Camera-type eye (tissue), 1 donor: ENCODE results near the genes LAMB1, SMIM30 and PPP1R3A.

GRCh38 chr7:107919676-107920518 lies 28.9 kb downstream of the DLD start:
- RAMPAGE, long total RNA, result no peak

DNA sequence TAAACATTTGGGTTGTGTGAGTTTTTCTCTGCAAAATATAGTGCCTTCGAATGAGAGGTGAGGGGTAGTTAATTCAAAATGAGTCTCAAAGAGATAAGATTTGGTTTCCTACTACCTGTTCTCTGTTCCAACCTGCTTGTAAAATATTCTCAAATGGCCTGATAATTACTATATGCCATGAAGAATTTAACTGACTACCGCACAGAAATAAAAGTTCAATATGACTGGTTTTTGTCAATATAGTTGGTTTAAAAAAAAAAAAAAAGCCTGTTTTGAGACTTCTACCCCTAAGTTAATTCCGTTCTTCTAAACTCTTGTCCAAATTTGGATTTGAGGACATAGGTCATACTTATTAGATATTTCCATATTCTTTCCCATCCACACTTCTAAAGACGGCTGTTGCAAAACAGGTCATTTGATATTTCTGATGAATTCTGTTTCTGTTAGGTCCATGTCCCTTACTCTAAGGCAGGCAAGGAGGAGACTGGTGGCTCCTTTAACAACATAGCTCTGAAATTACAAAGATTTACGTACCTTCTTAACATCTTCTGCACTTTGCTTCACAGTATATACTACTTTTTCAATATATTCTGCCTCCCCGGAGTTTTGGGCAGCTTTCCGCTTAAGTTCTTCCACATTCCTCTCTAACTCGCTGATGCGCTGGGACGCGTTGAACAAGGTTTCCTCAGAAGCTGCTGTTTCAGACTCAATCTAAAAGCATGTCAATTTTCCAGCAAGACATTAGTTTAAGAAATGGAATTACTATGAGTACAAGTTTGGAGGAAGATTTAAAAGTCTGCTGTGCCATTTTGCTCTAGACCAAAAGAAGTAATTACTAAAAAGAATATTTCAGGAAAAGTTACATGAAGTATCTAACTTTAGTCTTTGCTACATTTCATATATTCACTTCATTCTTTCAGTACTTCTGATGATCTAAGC lies 34.9 kb downstream of the DLD start:
- RAMPAGE, long total RNA, result no peak

DNA sequence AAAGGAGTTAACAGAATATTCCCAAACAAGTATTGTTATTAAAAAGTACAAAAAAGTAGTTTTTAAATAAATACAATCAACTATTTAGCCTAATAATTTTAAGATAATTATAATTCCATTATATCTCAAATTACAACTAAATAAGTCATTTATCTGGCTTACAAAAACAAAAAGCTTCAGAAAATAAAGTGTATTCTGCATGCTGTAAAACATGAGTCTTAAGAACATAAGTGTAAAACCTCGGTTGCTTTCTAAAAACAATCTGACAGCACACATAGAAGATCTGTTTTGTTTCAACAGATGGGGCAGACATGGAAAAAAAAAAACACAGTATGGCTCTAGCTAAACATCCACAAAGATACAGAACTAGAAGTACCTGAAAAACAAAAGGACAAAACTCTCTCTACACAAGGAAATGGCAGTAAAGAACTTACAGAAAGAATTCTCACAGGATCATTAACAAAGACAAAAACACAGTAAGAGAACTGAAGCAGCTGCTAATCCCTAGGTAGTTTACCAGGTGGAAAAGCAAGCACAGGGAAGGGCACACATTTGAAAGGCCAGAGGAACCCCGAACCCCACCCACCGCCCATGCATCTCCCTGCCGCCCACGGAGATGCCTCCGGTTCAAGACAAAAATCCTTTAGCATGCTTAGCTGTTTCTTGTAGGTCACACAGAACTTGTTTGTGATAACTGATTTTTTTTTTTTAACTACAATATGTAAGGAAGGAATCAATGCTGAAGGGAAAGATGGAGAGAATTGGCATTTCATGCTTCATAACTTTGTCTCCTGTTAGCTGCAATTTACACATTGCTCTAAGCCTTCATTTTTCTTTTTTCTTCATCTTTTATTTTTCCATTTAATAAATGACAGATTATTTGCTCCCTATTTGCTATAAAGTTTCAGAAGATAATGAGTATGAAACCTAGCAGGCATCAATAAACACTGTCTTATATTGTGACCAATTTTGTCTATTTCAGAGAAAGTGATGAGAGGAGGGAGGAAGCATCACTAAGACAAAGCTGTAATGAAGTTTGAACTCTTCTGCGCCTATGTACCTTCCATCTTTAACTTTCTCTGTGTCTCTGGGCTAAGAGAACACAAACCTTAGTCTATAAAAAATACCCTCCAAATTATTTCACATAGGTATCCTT lies 42.7 kb downstream of the DLD start:
- RAMPAGE, long total RNA, result no peak

- RAMPAGE, long total RNA, result no peak
Observed at GRCh38 chr7:108002615-108003912, at the start of gene LAMB1. TSS of gene LAMB1 (minus strand) at chr7:108003161.

GRCh38 chr7:108245957-108246834 lies 116.0 kb upstream of the LAMB4 start:
- RAMPAGE, long total RNA, result no peak

GRCh38 chr7:108481187-108481800 lies 25.1 kb upstream of the NRCAM start:
- RAMPAGE, long total RNA, result no peak

DNA sequence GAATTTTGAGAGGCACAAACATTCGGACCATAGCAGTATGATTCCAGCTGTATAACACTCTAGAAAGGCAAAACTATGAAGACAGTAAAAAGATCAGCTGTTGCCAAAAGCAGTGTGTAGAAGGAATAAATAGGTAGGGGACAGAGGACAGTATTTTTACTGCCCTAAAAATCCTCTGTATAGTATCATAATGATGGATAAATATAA lies 7.8 kb downstream of the PNPLA8 start:
- RAMPAGE, long total RNA, result no peak

DNA sequence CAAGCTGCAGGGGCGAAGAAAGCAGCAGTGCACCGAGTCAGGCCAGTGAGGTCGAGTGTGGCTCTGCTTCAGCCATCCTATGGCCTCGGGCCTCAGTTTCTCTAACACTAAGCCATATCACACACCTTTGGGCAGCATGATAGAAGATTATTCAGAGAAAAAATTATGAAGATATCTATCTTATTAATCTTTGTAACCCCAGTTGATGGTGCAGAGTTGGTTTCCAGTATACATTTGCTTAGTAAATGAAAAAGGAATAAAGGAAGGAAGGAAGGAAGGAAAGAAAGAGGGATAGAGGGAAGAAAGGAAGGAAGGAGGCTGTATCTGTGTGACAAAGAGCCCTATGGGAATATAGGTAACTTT lies 448.2 kb upstream of the LRRN3 start:
- RAMPAGE, long total RNA, result no peak

GRCh38 chr7:110686322-110687344 lies 404.3 kb upstream of the LRRN3 start:
- RAMPAGE, long total RNA, result no peak

DNA sequence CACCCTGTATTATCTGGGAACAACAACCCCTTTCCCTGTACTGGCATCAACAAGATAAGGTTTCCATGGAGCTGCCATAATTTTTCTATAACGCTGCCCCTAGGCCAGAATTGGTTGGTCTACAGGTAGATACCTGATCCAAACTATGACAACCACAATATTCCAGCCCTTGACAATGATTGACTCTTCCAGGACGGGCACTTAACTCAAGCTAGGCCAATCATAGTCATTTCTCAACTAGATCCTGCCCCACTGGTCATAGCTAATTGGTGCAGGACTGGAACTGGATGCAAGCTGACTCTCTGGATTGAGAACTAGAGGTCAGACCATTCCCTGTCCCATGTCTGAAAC lies 218.5 kb upstream of the LRRN3 start:
- RAMPAGE, long total RNA, result no peak

GRCh38 chr7:111075938-111076332 lies 15.0 kb upstream of the LRRN3 start:
- RAMPAGE, long total RNA, result no peak

- RAMPAGE, long total RNA, result no peak
Observed at GRCh38 chr7:111205400-111206222, 114.7 kb downstream of the LRRN3 start.

DNA sequence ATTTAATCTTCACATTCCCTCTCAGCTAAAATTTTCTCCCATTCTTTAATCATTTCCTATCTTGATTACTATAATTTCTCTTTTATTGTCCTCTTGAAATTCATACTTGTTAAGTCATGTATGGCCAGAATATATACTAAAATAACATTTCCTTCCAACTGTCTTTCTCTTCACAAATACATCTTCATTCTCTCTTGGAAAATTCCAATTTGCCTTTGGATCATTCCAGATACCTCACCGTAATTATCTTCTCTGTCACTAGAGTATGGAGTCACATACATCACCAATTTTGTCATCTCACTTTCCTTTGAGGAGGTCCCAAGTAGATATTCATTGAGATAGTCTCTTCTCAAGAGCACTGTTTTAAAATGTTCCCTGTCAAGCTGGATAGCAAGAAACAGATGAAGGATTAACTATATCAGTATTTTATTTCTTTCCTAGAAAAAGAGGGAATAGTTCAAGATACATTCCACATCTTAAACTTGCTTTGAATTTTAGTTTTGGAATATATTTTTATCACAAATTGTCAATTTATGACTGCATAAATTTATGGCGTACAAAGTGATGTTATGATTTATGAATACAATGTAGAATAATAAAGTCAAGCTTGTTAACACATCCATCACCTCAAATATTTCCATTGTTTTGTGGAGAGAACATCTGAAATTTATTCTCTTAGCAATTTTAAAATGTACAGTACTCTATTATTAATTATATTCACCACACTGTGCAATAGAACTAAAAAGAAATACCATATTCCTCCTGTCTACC lies 125.1 kb downstream of the LRRN3 start:
- RAMPAGE, long total RNA, result no peak

- RAMPAGE, long total RNA, result no peak
Observed at GRCh38 chr7:111560717-111561330, 1.5 kb downstream of the IMMP2L start.

GRCh38 chr7:112454187-112454454 lies 3.9 kb downstream of the IFRD1 start:
- RAMPAGE, long total RNA, result no peak

DNA sequence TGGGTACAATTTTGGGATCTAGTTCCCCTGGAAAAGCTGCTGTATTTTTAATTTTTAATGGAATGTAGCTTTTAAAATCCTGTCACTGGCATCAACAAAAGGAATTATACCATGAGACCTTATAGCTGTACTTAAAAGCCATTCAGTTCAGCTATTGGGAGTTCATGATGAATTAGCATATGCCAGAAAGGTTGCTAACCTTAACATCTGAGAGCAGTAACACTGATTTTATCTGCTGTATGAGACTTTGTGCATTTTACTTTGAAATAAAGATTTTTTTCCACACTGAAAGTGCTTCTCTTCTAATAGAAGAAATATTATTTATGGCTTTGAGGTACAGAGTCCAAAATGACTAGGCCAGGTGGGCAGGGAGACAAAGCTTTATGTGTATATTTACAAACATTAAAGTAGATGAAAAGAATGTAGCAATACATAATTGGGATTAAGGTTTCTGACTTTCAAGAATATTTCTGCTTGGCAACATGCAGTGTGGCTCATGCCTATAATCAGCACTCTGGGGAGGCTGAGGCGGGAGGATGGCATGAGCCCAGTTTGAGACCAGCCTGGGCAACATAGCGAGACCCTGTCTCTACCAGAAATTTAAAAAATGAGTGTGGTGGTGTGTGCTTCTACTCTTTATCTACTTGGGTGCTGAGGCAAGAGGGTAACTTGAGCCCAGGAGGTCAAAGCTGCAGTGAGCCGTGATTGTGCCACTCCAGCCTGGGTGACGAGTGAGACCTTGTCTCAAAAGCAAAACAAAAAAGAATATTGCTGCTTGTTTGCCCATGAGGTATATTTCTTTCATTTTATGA lies 4.7 kb upstream of the LSMEM1 start:
- RAMPAGE, long total RNA, result no peak

DNA sequence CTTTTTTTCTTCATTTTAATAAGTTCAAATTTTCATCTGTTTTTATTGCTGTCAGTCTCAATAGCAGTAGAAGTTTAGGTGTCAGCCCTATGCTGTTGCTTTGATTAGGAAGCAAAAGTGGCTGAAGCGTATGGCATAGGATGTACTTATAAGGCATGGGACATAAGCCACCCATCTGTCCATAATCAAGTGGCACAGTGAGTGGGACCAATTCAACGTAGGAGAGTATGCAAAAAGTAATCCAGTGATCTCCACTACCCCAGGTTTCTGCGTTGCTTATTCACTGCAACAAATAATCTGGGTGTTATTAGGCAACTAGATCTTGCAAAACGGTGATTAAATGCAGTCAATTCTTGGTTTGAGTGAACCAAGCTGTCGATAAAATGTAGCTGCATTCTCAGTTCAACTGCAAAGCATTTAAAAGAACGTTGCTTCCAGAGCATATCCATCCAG lies 4.9 kb downstream of the LSMEM1 start:
- RAMPAGE, long total RNA, result no peak

- RAMPAGE, long total RNA, result start-site peak on the minus strand at chr7:113118554-113118560, 108 reads
Observed at GRCh38 chr7:113118042-113118732, at the start of gene SMIM30. TSS of gene SMIM30 (minus strand) at chr7:113118554.

DNA sequence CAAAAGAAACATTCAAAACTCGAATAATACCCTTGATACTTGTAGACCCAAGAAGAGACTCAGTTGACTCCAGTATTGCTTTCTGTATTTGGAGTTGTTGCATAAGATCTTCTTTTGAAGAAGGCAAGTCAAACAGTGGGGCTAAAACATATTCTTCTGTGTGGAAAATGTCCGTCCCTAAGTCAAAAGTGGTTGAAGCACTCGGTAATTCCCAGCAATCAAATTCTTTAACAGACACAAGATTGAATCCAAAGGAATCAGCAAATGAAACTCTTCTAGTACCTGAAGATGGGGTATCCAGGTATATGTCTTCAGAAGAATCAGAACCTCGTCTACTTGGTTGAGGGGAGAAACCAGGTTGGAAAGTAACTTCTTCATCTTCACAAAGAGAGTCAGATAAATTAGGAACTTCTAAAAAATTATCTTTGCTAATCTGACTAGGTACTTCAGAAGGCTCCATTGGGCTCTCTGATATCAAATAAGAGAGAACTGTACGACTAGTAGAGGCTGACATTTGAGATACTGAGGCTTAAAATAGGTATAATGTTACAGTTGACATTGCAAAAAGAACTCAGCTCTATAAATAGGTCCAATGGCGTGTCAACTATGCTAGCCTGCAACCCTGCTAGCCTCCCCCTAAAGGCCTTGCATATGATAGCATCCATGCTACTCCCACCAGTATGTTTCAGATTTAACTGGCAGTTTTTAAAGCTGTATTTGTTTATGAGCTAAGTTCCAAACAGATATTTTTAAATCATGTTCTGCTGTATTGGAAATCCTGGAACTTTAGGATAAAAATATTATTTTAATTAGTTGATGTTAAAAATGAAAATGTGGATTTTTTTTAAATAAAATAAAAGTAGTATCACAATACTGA lies at the start of gene PPP1R3A:
TSS of gene PPP1R3A (minus strand) at position 473 of the 877 bp plus-strand sequence.
- RAMPAGE, long total RNA, result no peak

DNA sequence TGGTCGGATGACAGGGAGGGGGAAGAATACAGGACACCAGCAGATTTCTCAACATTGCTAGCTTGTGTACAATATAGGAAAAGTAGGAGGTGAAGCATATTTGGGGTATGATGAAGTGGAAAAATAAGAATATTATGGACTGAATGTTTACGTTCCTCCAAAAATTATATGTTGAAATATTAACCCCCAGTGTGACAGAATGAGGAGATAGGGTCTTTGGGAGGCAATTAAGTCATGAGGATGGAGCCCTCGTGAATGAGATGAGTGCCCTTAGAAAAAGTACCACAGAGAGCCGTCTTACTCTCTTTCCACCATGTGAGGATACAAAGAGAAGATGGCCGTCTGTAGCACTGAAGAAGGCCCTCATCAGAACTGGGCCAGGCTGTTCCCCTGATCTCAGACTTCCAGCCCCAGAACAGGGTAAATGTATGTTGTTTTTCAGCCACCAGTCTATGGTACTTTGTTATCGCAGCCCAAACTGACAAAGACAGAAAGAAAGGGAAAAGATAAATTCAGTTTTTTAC lies 202.2 kb upstream of the PPP1R3A start:
- RAMPAGE, long total RNA, result no peak